SK-N-DZ (cell line): Measurements from ENCODE around the gene POLD2.

GRCh38 chr7:43938909-43939509 is 12.8 kb downstream of the UBE2D4 start:
RAMPAGE:
- cytosol, long total RNA = no peak
- nucleus, long total RNA = no peak

GRCh38 chr7:44038811-44039709 is 5.4 kb upstream of the DBNL start:
RAMPAGE:
- cytosol, long total RNA = no peak
- nucleus, long total RNA = start-site peak on the plus strand at chr7:44039489-44039556, 15 and 8 reads in 2 replicates

DNA sequence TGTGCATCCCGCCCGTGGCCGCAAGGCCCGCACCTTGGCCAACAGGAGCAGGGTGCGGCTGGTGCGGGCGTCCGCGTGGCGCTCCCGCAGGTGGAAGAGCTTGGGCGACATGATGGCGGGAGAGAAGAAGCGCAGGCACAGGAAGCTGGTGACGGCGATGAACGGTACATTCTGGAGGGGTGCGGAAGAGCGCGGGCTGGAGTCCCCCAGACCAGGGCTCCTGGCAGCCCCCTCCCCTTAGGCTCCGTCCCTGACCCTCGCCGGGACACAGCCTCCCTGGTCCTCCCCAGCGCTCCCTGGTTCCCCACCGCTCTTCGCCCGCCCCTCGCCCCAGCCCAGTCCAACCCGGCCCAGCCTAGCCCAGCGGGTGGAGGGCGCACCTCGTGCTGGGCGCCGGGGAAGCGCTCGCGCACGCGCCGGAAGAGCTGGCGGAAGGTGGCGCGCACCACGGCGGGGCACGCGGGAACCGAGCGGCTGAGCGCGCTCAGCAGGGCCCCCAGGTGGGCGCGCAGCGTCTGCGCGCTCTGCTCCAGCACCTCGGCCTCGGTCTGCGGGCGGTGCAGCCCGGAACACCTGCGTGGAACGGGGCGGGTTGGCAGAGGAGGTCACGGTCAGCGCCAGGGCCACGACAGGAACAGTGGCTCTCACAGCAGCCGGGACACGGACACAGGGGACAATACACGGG is 4.2 kb upstream of the DBNL start:
RAMPAGE:
- cytosol, long total RNA = no peak
- nucleus, long total RNA = no peak

DNA sequence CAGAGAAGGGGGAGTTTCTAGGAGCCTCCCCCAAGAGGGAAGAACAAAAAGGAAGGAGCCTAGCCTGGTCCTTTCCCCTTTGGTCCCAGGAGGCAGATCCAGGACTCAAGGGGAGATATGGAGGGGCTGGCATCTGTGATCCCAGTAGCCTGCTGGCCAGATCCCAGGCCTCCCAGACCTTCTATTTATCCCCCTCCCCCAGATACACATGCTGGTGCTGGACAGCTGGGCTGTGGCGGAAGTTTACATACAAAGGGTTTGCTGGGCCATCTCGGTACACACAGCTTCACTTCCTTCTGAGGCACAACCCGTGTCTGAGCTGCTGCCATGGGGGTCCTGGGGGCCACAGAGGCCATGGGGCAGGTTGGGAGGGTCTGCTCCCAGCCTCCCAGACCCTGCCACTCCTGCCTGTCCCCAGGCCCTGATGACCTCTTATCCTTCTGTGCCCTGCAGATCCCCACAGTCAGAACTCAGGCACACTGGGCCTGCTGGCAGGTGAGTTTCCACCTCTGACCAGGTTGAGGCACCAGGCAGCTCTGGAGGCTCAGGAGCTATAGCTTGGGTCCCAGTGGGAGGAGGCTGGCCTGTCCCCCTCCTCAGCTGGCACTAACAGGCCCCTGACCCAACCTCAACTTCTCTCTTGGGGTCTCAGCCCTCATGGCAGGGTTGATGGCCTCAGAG is 3.0 kb upstream of the AEBP1 start:
RAMPAGE:
- cytosol, long total RNA = no peak
- nucleus, long total RNA = no peak

DNA sequence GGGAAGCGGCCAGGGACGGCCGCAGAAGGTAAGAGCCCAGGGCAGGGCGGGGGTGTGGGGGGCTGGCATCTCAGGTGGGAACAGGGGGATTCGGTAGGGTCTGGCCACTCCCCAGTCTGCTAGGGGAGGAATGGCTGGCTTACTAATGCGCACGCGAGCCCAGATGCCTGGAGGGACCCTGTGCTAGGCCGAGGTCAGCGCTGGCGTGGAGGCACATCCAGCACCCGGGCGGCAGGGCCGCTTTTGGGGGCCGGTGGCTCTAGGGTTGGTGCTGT is 683 bp downstream of the AEBP1 start:
RAMPAGE:
- cytosol, long total RNA = no peak
- nucleus, long total RNA = no peak

RAMPAGE:
- cytosol, long total RNA = start-site peak on the minus strand at chr7:44123523-44123542, 580 and 711 reads in 2 replicates
- nucleus, long total RNA = start-site peak on the minus strand at chr7:44123478-44123535, 236 and 28 reads in 2 replicates
Measured at GRCh38 chr7:44122901-44124061, at the start of gene POLD2. Gene POLD2 (minus strand): TSS chr7:44123548.

DNA sequence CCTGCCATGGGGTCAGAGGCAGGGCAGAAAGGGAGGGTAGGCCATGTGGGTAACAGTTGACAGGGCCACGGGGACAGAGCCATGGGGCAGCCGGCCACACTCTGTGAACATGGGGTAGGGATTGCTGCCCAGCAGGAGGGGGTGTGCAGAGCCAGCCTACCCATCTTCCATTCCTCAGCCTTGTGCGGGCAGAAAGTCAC is 18.1 kb upstream of the MYL7 start:
RAMPAGE:
- cytosol, long total RNA = no peak
- nucleus, long total RNA = no peak

RAMPAGE:
- cytosol, long total RNA = no peak
- nucleus, long total RNA = no peak
Measured at GRCh38 chr7:44257645-44258219, 57.0 kb downstream of the YKT6 start.

DNA sequence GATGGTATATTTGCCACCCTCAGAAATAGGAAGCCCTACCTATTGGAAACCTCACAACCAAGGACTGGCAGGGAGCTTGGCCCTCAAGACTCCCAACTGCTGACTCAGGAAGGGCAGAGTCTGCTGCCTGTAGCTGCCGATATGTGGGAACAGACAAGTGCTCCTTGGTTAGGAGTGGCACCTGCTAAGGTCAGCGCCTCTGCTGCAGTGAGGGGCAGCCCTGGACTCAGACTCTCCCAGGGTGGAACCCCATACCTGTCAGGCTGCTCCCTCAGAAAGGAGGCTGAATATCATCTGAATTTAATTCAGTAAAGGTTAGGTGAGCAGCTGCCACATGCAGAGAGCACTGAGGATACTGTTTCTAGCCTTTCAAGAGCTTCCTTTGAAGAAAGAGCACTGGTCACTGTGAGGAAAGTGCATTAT is 29.9 kb downstream of the OGDH start:
RAMPAGE:
- cytosol, long total RNA = no peak
- nucleus, long total RNA = no peak

DNA sequence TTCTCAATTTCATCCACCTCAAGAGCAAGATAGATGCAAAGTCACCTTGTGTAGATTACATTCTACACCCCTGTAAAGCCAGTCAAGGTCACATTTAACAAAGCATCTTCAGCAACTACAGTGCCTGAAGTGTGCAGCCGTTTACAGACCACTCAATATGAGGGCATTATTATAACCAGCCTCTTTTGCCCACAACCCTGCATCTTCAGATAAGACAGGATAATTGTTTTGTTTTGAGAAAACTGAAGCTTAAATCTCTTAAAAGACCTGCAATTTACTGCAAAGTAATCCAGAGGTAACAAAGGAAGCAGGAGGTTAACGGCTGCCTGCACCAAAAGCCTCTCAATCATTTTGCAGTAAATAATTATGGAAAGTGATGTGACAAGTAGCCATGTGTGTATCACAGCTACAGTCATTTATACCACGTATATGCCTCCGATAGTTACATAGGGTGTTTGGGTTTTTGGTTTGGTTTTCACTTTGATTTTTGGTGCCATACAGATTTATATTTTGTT is 4.8 kb downstream of the PURB start:
RAMPAGE:
- cytosol, long total RNA = no peak
- nucleus, long total RNA = no peak

GRCh38 chr7:44883429-44884067 is 1.8 kb downstream of the PURB start:
RAMPAGE:
- cytosol, long total RNA = no peak
- nucleus, long total RNA = no peak

DNA sequence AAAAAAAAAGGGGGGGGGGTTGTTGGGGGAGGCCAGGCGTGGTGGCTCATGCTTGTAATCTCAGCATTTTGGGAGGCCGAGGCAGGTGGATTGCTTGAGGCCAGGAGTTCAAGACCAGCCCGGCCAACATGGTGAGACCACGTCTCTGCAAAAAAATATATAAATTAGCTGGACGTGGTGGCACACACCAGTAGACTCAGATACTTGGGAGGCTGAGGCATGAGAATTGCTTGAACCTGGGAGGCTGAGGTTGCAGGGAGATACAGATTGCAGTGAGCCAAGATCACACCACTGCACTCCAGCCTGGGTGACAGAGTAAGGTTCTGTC is 22.1 kb downstream of the MYO1G start:
RAMPAGE:
- cytosol, long total RNA = no peak
- nucleus, long total RNA = no peak

GRCh38 chr7:44971542-44972653 is 6.9 kb downstream of the MYO1G start:
RAMPAGE:
- cytosol, long total RNA = no peak
- nucleus, long total RNA = no peak

RAMPAGE:
- cytosol, long total RNA = no peak
- nucleus, long total RNA = no peak
Measured at GRCh38 chr7:45069484-45070280, 19.1 kb downstream of the NACAD start.

DNA sequence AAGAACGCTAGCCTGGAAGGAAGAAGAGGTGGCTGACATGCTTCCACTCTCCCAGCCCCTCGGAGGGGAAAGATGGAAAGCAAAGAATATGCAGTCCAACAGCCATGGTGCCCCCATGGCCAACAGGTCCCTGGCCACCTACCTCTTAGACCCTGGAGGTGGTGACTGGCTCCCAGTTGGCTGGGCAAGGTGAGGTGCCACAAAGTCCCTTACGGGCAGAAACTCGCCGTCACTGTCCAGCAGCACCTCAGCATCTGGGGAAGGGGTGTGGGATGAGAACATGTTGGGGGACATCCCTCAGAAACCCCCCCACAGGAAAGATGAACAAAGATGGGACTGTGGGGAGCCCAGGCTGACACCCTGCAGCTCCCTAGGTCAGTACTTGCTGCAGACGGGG is 10.1 kb downstream of the TBRG4 start:
RAMPAGE:
- cytosol, long total RNA = no peak
- nucleus, long total RNA = no peak

DNA sequence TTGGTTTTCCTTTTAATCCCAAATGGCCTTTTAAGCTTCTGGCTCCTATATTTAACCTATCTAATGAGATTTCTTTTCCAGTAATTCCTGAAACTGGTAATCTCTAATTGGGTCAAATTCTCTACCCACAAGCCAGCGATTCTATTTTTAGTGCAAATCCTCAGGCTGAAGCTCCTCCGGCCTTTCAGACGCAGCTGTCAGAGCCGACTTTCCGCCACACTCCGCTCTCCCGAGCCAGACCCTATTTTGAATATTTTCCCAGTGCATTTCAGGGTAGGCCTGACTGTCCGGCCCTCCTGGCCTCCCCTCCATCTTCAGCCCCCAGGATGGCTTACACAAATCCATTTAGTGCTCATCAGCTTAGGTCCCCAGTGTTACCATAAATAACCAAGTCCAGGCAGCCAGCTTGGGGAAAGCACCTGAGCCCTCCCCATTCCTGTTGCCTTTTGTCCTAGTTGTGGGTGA is 9.6 kb upstream of the ADCY1 start:
RAMPAGE:
- cytosol, long total RNA = no peak
- nucleus, long total RNA = no peak

GRCh38 chr7:45912845-45913861 is 7.9 kb downstream of the IGFBP3 start:
RAMPAGE:
- cytosol, long total RNA = no peak
- nucleus, long total RNA = no peak

DNA sequence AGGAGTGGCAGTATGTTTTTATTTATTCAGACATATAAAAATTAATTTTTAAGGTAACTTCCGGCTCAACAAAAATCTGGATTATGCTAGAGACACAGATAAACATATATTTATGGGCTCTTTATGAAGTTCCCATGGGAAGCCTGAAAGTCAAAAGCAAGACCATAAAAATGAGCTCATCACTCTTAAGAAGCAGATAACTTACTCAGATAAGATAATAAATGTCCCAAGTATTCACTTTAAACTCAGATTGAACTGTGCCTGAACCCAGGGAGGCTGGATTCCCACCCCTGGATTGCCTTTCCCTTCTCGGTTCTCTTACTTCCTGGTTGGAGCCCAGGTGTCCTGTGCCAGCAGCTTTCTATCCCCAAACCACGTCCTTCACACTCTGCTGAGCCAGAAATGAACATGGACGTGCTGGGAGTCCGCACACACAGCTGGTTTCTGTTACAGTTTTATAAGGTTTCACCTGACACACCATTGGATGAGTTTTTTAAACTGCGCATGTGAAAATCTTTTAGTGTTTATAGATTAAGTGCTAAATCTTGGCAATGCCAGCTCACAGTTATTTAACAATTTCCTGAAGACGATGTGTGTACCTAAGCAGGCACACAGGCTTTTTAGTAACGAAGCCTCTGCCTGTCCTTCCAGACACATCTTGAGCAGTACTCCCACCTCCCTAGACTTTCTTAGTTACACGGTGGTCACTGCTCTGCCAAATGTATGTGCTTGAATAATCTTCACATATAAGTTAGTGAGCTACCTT is 636.3 kb upstream of the IGFBP3 start:
RAMPAGE:
- cytosol, long total RNA = no peak
- nucleus, long total RNA = no peak

RAMPAGE:
- cytosol, long total RNA = no peak
- nucleus, long total RNA = no peak
Measured at GRCh38 chr7:46603712-46604483, 682.8 kb upstream of the IGFBP3 start.

DNA sequence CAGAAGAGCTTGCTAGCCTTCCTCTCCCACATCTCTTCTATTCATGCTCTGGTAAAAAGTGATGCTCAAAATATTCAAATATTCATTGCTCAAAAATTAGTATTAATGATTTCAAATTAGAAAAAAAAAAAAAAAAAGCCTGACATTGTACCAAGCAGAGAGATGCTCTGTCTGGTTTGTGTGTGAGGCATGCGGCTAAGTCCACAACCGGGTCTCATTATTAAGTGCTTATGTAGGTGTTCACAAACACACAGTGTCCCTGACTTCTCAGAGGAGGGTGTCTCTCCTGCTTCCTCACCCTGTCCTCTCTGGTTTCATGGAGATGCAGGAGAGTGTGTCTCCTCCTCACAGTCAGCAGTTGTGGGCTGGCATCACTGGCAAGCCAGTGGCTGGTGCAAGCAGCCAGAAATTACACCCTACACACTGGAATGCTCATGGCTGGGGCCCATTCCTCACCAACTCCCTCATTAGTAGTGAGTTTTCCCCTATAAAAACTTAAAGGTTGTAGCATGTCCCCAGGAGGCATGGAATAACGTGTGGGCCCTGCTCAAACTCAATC is 280.3 kb downstream of the TNS3 start:
RAMPAGE:
- cytosol, long total RNA = no peak
- nucleus, long total RNA = no peak